Vein endothelial cell (primary cell): ENCODE measurements around the gene MMGT1.

DNA sequence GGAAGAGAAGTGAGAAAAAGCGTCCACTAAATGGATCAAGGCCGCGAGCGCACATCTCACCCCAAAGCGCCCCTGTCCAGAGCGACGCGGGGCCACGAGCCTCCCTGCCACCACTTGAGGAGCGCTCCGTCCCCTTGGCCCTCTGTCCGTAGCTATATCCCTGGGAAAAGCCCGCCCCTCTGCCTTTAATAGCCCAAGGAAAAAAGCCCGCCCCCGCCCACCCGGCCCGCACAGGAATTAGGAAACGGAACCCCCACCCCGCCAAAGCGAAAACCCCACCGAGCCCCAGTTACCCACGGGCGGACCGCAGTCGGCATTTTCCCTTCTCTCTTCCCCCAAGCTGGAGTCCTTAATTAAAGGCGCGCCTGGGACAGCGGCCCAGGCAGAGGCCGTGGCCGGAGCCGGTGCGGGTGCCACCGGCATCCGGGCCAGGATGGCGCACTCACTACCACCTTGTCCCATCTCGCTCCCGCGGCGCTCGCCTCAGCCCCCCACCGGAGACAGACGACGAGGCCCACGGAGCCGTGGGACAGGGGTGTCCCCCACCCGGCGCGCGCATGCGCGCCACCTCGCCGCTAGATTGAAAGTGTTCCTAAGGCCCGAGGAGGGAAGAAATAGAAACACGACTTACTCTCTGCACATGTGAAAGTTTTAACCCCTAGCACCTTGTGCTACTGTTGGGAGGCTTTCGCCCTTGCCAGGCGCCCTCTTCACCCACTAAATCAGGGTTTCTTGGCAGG, 64.5 kb upstream of the CCDC160 start:
- CAGE, long polyA plus RNA, result no peak

DNA sequence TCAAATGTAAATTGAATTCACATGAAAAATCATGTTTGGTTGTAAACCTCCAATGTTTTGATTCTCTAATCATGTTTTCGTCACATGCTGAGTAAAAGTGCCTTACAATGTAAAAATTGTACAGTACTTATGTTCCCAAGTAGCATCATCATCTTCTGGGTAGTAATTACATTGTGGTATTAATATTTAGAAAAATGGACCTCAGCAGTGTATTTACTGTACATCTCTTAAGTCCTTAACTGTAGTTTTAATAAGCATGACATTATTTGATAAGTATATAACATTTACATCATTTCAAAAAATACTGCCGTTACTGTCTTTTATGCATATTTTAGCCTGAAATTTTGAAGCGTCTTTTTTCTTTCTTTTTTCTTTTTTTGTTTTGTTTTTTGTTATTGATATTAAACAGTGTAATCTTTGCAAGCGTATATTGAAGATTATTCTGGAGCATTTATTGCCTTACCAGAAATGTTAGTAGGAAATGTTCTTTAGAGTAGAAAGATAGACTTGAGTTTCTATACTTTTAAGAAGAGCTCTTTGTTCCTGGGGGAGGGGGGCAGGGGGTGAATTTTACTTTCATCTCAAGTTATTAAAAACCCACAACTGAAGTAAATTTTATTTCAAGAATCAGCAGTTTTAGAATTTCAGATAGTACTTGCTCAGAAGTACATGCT, 32.1 kb upstream of the HPRT1 start:
- CAGE, long polyA plus RNA, result no peak

DNA sequence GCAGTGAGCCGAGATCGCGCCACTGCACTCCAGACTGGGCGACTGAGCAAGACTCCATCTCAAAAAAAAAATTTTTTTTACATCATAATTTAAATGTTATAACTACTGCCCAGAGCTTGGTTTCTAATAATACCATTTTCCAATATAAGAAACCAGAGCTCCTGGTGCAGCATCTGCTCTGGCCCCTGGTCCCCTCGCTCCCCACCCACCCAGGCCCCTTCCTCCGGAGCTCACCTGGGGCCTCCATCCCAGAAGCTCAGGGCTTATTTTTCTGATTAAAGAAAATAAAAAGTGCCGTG, 11.9 kb upstream of the HPRT1 start:
- CAGE, long polyA plus RNA, result no peak

- CAGE, long polyA plus RNA, result no peak
Observed at GRCh38 chrX:134769824-134770475, 27.1 kb downstream of the PABIR2 start.

- CAGE, long polyA plus RNA, result no peak
Observed at GRCh38 chrX:134803569-134804209, 3.3 kb upstream of the PABIR3 start.

GRCh38 chrX:134936487-134936931, 21.5 kb upstream of the MOSPD1 start:
- CAGE, long polyA plus RNA, result no peak

- CAGE, long polyA plus RNA, result no peak
Observed at GRCh38 chrX:135033374-135033616, 1.1 kb downstream of the RTL8C start.

DNA sequence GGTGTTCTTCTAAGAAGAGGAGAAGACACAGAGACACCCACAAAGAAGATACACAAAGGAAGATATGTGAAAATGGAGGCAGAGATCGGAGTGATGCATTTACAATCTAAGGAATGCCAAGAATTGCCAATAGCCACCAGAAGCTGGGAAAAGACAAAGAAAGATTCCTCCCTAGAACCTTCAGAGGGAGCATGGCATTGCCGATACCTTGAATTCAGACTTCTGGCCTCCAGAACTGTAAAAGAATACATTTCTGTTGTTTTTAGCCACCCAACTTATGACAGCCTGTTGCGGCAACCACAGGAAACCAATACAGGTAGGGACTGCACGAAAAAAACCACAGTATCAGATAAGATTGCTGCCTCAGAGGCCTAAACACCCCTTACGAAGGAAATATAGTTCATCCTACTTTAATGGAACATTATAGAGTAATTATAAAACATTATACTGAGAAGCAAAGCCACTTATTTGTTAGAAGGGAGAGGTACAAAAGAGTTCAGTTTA, 37.6 kb upstream of the SMIM10L2A start:
- CAGE, long polyA plus RNA, result no peak

GRCh38 chrX:135579605-135580293, 59.3 kb downstream of the INTS6L start:
- CAGE, long polyA plus RNA, result no peak

DNA sequence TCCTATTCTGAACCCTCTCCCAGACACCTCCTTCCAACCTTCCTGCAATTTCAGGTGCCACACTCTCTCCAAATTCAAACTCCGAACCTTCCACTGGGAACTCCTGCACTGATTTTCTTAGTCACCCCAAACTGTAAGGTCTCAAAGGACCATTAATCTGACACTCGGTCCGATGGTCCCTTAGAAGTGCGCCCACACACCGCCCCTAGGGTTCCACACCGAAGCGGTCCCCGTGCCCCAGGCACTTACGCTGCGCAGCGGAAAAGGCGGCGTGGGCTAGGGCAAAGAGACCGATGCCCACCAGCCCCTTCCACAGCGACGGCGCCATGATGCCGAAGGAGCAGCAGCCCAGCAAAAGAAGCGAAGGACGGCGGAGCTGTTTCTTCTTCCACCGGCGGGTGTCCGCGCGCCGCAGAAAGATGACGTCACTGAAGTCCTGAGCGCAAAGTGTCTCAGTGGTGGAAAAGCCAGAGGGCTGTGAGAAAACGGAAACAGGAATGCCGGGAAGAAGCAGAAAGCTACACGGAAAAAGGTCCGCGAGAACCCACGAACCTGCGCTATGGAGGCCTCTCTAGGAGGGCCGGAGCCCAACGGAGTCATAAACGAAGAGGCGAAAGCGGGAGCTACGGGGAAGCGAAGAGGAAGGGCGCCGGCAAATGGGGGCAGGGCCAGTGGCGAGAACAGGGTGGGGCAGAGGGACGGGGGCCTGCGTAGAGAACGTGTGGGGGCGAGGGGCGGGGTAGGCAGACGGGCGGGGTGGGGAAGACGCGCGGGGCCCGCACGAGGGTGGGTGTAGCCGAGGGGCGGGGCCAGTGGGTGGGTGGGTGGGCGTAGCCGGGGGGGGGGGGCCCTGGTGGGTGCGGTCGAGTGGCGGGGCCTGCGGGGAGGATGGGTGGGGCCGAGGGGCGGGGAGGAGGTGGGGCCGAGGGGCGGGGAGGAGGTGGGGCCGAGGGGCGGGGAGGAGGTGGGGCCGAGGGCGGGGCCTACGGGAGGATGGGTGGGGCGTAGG, at the start of gene MMGT1:
MMGT1 (minus strand) TSS at position 641 of the 1,009 bp plus-strand sequence.
- CAGE, long polyA plus RNA, result start-site peak on the minus strand centred at position 650 of the sequence, 65 bp wide, 32 and 21 reads in 2 replicates

DNA sequence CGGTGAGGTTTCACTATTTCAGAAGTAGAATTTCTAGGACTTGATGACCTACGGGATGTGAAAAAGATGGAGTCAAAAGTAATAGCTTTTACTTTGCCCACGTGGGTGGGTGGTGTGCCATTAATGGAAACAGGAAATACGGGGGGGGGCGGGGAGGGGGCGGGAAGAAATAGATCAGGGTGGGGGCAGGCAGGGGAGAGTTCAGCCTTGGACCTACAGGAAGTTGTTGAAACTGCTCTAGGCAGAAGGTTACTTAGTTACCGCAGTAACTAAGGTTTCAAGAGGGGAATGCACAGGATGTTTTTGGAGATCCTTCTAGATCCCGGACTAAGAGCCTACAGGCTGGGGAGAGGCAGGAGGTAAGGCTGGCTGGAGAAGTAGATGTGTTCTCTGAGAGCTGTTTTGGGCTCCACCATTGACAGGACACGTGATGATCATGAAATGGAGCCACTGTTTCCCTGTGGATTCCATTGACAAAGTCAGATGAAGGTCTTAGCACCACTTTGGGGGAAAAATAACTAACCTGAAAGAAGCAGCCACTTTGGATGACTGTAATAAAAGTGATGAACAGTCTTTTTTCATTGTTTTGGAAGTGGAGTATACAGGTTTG, 53.0 kb upstream of the FHL1 start:
- CAGE, long polyA plus RNA, result no peak

- CAGE, long polyA plus RNA, result no peak
Observed at GRCh38 chrX:136191093-136191595, 5.7 kb upstream of the FHL1 start.

GRCh38 chrX:136491383-136491790, 3.6 kb downstream of the BRS3 start:
- CAGE, long polyA plus RNA, result no peak

DNA sequence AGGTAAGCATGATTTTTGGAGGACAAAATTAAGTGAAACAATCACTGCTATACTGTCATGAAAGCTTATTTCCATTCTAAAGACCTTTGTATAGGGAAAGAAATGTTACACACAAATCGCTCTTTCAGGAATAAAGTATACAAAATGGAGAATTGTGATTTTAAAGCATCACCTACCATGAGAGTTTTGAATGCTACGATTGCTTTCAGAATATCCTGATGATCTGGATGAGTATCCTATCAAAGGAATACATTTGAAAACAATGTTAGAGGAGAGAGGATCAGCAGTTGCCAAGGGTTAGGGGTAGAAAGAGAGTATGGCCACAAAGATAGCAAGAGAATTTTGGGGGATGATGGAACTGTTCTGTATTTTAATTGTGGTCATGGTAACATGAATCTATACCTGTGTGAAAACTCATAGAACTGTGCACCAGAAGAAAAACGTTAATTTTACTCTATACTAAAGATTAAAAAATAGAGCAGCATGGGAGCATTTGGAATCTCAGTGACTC, 39.9 kb downstream of the CD40LG start:
- CAGE, long polyA plus RNA, result no peak

- CAGE, long polyA plus RNA, result no peak
Observed at GRCh38 chrX:136706863-136707062, 58.8 kb downstream of the CD40LG start.

DNA sequence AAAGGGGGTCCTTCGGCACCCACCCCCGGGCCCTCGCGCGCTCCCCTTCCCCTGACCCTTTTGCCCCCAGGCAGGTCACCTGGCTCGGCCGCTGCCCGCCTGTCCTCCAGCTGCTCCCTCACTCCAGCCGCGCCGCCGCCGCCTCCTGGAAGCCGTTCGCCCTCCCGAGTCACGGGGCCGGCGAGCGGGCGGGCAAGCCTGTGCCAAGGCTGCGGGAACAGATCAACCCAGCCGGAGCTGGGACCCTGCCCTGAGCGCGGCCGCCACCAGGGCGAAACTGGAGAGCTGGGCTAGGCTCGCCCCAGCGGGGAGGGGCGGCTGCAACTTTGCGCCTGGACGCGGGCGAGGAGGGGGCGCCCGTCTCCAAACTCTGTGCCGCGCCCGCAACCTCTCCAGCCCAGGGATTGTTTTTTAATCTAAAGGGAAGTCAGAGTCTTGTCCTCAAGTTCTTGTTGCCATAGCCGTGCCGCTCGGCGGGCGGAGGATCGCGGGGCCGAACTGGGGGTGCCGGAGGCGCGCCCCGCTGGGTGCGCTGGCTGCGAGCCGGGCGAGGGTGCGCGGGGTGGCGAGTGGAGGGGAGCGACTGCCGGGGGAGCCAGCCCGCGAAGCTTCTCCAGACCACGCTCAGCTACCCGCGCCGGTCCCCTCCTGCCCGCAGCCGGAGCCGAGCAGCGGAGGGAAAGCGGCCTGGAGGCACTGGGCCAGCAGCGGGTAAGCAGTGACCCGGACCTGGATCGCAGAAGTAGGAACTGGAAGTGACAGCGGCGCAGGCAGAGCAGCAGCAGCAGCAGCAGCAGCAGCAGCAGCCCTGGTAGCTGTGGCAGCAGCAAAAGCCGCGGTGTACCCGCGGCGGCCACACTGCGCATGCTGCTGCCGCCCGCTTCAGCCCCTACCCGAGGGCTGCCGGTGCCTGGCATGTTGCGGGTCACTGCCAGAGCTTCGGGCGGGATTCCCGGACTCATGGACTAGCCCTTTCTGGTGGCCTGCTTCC, 13.4 kb downstream of the ARHGEF6 start:
- CAGE, long polyA plus RNA, result no peak

DNA sequence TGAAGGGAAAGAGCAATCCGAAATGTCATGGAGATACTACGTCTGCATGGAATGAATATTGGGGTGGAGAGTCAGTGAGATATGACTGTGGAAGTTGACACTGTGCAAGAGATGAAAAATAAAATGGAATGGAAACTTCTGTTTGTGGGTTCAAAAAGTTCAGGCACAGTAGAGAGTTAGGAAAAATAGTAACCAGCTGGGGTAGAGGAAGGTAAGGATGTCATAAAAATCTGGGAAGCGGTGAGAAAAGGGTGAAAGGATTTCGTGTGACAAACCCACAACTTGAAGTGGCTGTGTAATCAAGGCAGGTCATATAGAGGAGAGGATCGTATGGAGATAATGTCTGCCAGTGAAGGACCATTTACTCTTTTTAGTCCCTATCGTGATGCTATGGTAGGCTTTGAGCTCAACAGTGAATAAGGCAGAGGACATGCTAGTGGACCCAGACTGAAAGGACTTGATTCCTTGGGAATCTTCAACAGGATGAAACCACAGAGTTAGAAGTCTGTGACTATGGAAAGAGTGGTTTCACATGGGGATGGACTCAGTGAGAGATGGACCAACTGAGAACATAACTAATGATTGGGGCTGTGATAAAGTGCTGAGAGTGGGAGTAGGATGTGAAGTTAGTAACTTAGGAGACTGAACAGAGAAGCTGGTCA, 74.5 kb downstream of the GPR101 start:
- CAGE, long polyA plus RNA, result no peak

DNA sequence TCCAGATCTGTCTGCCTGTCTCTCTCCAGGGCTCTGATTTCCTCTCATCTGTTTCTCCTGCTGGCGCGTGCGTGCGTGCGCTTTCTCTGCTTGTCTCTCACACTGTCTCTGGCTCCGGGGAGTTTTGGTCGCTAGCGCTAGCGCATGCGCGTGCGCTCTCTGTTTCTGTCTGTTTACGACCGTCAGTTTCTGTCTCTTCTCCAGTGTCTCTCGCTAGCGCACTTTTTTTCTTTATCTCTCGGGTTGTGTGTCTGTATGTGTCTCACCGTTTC, 1.9 kb downstream of the GPR101 start:
- CAGE, long polyA plus RNA, result no peak

DNA sequence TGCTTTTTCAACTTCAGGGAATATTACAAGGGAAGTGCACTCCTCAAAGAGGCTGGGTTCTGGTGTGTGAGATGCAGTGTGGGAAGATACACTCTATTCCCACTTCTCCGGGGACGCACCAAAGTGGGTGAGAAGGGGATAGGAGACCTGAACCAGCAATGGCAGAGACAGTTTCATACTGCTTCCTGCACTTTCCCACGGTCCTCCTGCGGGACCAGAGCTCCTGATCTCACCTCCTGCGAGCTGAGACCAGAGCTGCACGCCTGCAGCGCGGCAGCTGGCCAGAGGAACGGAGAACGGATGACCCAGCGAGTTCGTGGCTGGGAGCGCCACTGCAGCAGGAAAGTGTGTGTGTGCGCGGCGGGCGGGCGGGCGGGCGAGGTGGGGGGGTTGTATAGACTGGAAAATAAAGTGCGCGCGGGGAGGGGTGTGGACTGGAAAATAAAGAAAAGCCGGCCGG, 16.6 kb downstream of the MCF2 start:
- CAGE, long polyA plus RNA, result no peak

GRCh38 chrX:139774469-139775191, 66.7 kb upstream of the MCF2 start:
- CAGE, long polyA plus RNA, result no peak